ENCODE data around the genes TSPAN5, METAP1, ADH6, EMCN and TACR3.

GRCh38 chr4:98653940-98654296 is 4.5 kb downstream of the TSPAN5 start:
- PRO-cap = no peak
- RAMPAGE, long total RNA, 4 experiments = no peak in any of the 4 experiments

- PRO-cap = no peak
- RAMPAGE, long total RNA, 4 experiments = start-site peak on the plus strand in 1 of 4 experiments, at chr4:98658849-98658955 at its widest, 6 reads per replicate
Observed at GRCh38 chr4:98657903-98659035, at the start of gene TSPAN5. Gene TSPAN5 (minus strand): TSS chr4:98658611.

GRCh38 chr4:98995597-98996553 is at the start of gene METAP1:
Gene METAP1 (plus strand): TSS chr4:98995721.
- PRO-cap = no peak
- RAMPAGE, long total RNA, 4 experiments = start-site peak on the plus strand in 4 of 4 experiments, at chr4:98995696-98995744 at its widest, 133 to 1,518 reads per replicate

GRCh38 chr4:99218867-99219600 is at the start of gene ADH6:
Gene ADH6 (minus strand): TSS chr4:99219246.
- PRO-cap = no peak
- RAMPAGE, long total RNA, 4 experiments = no peak in any of the 4 experiments

DNA sequence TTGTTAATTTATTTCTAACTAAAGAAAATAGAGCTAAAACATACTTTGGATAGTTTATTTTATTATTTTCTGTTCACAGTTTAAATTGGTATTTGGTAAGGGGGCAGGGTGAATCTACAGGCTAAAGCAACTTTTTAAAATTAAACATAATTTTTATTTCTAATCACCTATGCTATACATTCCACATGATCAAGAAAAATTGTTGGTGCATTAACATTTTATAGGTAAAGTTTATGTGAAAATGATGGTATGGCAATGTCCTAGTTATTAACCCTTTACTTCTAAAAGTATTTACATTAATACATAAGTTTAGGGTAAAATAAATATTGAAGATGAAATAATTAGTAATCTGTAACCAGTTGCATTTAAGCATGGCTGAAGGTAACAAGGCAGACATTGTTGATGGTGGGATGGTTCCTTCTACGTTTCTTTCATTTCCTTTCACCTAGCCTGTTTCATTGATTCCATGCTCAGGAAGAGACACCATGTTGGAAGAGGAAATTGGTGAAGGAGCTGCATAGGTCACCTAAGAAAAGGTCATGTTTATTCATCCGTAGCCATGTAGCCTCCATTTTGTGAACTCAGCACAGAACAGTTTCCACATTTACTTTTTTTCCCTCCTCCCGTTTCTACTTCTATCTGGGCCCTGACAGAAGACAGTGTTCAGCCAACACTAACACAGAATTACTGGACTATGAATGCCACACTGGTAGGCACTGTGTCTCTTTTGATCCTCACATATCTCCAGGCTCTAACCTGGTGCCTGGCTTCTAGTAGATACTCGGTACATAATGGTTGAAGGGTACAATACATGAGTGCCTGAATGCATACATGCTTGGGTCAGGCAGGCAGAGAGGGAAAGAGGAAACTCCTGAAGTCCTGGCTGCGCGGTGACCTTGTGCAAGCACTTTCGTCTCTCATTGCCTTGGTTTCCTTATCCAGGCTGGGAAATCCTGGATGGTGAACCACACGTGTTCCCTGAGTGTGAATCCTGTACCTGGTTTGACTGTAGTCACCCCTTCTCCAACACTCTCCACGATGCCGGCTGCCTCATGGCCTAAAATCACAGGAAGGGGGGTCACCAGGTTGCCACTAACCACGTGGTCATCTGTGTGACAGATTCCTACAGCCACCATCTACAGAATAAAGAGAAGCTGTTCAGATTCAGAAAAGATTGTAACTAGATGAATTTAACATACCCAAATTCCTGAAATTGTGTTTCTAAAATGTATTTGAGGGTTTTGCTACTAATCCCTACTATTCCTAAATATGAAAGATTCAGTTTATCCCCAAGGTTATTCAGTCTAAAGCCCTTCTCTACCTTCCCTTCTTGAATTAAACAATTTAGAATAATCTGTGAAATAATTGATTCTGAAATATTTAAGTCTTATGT is 3.7 kb downstream of the ADH1B start:
- PRO-cap = no peak
- RAMPAGE, long total RNA, 4 experiments = start-site peak on the minus strand in 1 of 4 experiments, centred at position 1,053 of the sequence, 355 reads per replicate

DNA sequence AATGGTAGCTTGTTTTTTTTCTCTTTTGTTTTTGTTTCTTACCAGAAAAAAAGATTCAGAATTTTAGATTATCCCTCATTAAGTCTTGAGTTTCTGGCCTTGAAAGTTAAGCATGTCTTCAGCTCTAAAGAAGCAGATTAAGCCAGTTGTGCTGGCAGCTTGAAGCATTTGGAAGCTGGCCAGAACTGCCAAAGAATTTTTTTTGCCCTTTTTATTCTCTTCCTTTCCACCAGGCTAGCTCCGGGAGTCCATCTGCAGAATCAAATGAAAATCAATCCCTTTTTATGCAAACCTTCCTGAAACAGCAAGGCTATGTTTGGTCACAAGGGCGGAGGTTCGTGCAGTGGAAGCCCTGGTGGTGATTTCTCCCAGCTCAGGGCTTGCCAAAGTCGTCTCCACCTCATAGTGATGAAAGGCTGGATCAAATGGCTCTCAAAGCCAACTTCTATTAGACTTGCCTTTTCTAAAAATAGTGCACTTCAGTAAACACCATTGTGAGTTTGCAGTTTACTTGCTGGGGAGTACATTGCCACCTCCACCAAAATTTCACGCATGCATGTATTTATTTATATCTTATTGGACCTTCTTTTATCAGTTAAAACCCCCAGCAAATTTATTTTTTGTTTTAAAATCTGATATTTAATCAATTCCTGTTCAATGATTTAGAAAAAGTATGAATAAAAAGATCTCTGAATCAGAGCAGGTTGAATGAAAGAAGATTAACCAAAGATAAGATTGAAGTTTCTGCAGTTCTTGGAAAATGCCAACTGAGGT is 21.7 kb upstream of the C4orf54 start:
- PRO-cap = no peak
- RAMPAGE, long total RNA, 4 experiments = no peak in any of the 4 experiments

- PRO-cap = no peak
- RAMPAGE, long total RNA, 4 experiments = no peak in any of the 4 experiments
Observed at GRCh38 chr4:99815555-99816298, 900 bp upstream of the DAPP1 start.

GRCh38 chr4:100095936-100096318 is 94.3 kb downstream of the DDIT4L start:
- PRO-cap = no peak
- RAMPAGE, long total RNA, 4 experiments = no peak in any of the 4 experiments

DNA sequence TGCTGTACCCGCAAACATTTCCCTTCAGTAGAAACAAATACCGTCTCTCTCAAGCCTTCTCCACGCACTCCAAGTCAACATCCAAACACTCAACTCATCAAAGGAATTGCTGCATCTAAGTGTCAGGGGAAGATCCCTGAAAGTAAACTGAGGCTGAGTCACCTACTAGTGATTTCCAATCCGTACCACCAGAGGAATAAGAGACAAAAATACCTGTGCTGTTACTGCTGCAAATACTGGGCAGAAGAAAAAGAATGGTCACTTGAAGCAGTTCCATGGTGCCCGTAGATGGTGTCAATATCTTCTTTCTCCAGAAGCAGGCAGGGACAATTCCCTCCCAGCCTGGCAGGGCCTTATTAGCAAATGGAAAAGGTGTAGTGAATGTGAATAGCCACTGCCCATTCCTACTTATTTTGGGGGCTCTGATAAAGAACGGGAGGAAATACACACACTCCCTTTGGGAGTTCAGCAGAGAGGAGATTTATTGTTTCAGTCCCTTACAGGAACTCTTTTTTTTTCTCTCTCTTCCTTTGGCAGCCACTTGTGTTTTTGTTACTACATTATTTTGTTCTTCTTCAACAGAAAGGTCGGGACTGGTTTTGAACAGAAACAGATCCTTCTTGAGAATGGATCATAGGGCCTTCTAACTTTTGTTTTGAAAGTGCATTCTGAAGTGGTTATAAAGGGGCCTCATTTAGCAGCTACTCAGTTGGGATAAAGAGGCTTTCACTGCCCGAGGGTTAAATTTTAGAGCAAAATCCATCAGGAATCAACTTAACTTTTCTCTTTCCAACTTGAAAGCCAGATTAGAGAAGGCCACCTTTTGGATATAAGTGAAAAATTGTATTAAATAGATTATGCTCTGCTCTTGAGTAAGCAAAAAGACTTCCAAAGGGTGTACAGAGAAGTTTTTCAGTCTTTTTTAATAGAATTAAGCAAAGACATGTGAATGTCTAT is at the start of gene EMCN:
Gene EMCN (minus strand): TSS at position 385 of the 957 bp plus-strand sequence.
- PRO-cap = no peak
- RAMPAGE, long total RNA, 4 experiments = start-site peak on the minus strand in 3 of 4 experiments, centred at positions 329 to 349 of the sequence, 126 to 420 reads per replicate

GRCh38 chr4:101287205-101287872 is 60.0 kb downstream of the PPP3CA start:
- PRO-cap = no peak
- RAMPAGE, long total RNA, 4 experiments = no peak in any of the 4 experiments

GRCh38 chr4:101288791-101289469 is 58.4 kb downstream of the PPP3CA start:
- PRO-cap = no peak
- RAMPAGE, long total RNA, 4 experiments = no peak in any of the 4 experiments

DNA sequence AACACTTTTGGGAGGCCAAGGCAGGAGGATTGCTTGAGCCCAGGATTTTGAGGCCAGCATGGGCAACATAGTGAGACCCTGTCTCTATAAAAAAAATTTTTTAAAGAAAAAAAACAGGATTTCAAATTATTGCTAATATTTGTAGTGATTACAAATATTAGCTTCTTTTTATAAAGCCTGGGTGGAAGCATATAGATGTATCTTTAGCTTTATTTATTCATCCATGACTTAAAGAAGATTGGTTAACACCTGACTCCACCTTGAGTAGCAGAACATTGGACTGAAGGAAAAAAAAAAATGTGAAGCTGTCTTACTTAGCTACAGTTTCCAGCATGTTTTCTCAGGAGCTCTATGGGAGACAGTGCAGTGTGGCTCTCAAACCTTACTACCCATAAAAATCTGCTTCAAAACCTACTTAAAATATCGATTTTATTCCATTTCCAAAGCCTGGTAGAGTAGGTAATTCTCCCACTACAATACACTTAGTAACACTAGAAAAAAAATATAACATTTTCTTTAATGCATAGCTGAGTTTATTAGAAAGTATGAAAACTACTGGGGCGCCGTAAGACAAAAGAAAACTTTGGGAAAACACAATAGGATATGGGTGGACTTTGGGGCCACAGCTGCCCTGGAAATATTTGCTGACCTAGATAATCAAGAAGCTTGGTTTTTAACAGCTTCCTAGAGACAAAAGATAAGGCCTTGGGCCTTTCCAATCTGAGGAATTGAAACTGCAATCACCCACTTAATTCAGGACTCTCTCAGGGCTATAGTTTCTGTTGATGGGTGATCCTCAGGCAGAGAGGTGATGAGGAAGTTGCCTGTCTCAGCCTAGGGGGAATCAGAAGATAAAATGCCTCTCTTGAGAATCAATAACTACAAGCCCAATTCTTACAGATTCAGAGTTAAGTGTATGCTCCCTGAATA is 45.1 kb downstream of the NFKB1 start:
- PRO-cap = no peak
- RAMPAGE, long total RNA, 4 experiments = no peak in any of the 4 experiments

DNA sequence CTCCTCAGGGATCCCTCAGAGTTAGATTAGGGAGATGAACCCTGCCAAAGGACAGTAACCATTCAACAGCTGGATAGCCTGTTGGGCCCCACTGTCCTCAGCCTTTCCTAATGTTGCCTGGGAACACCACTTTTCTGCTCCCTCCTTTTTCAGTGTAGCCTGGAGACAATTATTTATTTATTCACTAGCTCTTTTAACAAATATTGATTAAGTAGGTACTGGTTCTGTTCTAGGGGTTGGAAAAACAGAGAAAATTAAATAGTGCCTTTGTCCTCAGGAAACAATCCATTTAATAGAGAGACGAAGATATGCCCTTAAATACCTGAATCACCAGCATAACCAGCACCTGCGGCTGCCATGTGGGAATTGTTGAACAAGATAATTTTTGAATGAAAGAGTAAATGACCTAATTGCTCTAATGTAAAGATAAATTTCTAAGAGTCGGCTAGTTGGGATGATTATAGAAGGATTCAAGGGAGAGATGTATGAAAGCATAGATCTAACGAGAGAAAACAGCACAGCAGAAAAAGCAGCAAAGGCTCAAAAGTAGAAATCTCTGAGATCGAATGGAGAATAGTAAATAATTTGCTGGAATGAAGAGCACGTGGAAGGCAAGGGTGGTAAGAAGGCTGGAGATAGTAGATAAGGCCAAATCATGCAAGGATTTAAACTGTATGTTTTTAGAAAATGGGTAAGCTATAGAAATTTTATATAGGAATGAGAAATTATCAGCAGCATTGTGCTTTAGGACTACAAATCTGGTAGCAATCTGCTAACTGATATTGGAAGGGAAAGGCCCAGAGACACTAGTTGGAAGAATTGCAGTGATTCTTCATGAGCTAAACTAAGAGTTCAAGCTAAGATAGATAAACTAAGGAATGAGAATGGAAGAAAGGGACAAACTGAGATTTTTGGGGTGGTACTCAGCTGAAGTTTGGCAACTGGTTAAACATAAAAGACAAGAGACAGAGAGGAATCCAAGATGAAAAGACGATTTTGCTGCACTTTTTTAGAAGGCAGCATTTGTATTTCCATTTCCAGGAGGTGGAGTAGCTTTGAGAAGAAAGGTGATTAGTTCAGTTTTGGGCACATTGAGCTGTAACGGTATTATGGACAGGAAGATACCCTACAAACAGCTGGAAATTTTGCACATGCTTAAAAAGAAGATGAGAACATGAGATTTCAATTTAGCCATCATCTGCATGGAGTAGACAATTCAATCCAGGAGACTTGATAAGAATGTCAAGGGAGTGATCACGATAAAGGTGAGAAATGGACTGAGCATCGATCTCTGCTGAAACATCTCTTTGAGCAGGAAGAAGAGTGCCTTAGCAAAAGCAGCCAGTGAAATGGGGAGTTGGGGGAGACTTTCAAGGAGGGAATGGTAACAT is 54.5 kb downstream of the NFKB1 start:
- PRO-cap = no peak
- RAMPAGE, long total RNA, 4 experiments = no peak in any of the 4 experiments

DNA sequence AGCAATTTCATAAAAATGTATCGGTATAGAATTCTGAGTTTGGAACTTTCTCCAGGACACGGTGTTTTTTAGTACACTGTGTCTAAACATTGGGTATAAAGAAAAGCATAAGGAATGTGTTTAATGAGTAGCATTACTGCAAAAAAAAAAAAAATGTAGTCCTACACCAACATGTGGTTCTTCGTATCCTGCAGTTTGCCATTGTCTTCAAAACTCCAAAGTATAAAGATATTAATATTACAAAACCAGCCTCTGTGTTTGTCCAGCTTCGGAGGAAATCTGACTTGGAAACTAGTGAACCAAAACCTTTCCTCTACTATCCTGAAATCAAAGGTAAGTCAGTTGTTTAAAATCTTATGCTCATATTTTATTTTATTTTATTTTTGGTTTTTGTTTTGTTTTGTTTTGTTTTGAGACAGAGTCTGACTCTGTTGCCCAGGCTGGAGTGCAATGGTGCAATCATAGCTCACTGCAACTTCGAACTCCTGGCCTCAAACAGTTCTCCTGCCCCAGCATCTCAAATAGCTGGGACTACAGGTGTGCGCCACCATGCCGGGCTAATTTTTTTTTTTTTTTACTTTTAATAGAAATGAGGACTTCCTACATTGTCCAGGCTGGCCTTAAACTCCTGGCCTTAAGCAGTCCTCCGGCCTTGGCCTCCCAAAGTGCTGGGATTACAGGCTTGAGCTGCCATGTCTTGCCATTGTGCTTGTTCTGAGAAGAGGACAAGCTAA is 83.5 kb downstream of the NFKB1 start:
- PRO-cap = no peak
- RAMPAGE, long total RNA, 4 experiments = no peak in any of the 4 experiments

DNA sequence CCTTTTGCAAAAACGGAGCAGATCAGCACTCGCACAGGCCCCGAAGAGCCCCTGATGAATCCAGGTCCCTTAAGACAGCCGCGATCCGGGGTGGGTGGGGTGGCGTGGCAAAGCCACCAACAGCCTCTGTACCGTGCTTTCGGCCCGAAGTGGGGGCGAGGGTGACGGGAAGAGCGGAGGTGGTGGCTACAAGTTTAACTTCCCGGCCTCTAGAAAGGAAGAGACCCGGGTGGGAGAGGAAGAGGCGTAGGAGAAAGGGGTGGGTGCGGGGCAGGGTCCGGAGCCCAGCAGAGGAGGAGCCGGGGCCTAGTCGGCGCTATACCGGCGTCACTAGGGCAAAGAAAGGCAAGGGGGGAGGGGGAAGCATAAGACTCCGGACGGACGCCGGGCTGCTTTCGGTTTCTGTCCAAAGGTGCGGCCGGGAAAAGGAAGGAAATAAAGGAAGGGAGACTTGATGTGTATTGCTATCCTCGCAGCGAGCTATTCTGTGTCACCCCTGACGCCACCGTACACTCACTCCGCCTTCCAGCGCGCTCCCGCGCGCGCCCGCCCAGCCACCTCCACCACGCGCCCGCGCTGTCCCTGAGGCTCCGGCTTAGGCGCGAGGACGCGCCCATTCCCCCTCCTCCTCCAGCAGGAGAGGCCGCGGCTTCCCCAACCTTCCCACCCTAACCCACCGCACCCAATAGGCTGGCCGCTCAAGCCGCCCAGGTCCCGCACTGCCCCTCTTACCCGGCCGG is 545 bp downstream of the UBE2D3 start:
- PRO-cap = no peak
- RAMPAGE, long total RNA, 4 experiments = start-site peak on the minus strand in 2 of 4 experiments, centred at positions 158 to 184 of the sequence, 156 to 383 reads per replicate

DNA sequence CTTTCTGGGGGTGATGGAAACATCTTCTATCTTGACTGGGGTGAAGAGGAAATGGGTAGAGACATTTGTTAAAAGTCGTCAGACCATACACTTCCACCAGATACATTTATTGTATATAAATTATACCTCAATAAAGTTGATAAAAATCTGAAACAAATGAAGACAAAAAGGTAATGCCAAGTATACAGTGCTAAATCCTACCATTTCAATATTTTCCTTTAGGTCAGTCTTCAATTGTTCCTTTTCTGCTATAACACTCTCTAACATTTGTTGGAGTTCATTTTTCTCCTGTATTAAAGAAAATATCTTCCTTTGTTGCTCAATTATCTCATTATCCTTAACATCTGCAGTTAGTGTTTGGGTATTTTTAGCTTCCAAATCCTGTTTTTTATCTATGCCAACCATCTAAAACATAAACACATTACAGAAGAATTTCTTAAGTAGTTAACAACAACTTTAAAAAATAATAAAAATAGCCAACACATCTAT is 45.3 kb downstream of the CENPE start:
- PRO-cap = no peak
- RAMPAGE, long total RNA, 4 experiments = no peak in any of the 4 experiments

DNA sequence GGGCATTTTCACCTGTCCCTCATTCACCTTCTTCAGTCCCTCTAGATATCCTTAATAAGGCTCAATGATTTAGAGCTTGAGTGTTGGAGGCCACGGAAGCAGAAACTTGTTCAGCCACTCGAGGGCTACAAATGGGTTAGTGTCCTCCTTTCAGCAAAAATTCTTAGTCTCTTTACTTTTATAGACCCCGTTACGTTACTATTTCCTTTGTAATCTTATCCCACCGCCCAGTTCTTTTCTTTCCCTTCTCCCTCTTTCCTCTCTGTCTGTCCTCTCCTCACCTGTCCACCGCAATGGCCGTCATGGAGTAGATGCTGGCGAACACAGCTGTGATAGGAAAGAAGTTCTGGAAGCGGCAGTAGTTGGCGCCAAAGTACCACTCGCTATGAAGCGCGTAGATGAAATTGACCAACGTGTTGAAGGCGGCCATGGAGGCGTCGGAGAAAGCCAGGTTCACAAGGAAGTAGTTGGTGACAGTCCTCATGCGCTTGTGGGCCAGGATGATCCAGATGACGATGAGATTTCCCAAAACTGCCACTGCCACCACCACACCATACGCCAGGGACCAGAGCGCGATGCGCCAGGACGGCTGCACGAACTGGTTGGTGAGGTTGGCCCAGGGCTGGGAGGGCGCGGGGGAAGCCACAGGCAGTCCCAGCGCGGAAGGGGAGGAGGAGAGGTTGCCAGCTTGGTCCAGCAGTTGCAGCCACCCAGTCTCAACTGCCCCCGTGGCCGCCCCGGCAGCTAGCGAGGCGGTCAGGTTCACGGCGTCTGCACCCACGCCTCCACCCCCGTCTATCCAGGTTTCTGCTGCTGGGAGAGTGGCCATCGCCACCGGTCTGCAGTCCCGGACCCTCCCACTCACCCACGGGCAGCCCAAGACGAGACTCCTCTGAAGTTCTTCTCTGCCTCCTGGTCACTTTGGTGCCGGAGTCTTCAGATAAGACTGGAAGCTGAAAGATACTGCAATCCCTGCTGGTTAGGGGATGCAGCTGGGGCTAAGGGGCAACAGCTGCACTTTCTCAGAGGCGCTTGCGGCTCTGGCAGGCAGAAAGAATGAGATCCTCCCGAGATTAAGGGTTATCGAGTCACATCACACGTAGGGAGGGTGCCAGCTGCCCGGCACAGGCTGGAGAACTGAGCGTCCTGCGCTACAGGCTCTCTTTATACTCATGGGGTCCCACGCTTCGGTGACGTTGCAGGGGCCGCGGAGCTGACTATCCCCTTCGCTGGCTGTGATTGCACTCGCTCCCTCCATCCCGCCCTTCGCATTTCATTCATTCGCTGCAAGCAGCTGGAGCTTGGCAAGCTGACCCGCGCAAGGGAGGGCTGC is at the start of gene TACR3:
Gene TACR3 (minus strand): TSS at position 1,139 of the 1,333 bp plus-strand sequence.
- PRO-cap = no peak
- RAMPAGE, long total RNA, 4 experiments = no peak in any of the 4 experiments

- PRO-cap = no peak
- RAMPAGE, long total RNA, 4 experiments = no peak in any of the 4 experiments
Observed at GRCh38 chr4:104425006-104425522, 69.6 kb downstream of the CXXC4 start.

- PRO-cap = no peak
- RAMPAGE, long total RNA, 4 experiments = no peak in any of the 4 experiments
Observed at GRCh38 chr4:104491913-104492902, 2.5 kb downstream of the CXXC4 start.

GRCh38 chr4:104593292-104593594 is 98.5 kb upstream of the CXXC4 start:
- PRO-cap = no peak
- RAMPAGE, long total RNA, 4 experiments = no peak in any of the 4 experiments